NT2/D1 (cell line): ENCODE measurements around a stretch of chr12.

GRCh38 chr12:26122617-26122913, 2.3 kb downstream of the BHLHE41 start:
- RRBS, 2 experiments, result under 1 to 2% methylated on average over 19 of the region's 46 CpGs

- RRBS, 2 experiments, result no CpG with 5 or more reads among the region's 2 CpGs
Measured at GRCh38 chr12:26153789-26154175, 28.9 kb upstream of the BHLHE41 start.

- RRBS, 2 experiments, result no CpG with 5 or more reads among the region's 15 CpGs
Measured at GRCh38 chr12:26230559-26231158, 35.3 kb downstream of the SSPN start.

DNA sequence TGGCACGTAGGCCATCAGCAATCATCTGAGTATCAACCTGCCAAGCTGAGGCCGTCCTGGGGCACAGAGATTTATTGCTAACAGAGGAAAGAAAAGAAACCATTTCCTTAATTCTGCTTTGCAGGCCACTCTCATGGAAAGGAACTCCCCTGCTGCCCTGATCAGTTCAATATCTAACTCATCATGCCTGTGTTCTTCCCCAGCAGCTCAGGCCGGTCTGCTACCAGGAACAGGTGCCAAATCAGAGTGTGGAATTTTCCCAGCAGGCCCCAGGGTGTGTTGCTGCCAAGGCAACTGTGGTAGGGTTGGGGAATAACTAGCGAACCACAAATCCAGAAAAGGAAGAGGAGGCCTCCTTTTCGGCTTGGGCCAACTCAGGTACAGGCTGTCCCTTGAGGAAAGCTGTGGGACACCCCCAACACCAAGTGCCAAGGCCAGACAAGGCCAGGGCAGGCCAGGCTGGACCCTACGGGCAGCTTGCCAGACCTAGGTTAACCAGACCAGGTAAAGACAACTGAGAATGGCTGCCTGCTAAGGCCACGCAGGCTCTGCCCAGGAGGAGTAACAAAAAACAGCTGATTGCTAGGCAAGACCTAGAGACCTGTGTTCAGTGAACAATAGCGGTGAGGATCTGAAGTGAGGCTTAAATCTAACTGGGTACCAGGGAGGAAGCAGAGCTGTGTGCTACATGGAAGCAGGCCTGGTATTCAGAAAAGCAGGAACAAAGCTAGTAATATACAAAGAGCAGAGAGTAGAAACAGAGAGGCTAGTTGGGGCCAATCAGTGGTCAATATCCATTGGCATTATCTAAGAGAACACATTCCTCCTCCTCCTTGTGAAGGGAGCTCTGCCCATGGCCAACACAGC, 92.7 kb downstream of the SSPN start:
- RRBS, 2 experiments, result no CpG with 5 or more reads among the region's 8 CpGs

DNA sequence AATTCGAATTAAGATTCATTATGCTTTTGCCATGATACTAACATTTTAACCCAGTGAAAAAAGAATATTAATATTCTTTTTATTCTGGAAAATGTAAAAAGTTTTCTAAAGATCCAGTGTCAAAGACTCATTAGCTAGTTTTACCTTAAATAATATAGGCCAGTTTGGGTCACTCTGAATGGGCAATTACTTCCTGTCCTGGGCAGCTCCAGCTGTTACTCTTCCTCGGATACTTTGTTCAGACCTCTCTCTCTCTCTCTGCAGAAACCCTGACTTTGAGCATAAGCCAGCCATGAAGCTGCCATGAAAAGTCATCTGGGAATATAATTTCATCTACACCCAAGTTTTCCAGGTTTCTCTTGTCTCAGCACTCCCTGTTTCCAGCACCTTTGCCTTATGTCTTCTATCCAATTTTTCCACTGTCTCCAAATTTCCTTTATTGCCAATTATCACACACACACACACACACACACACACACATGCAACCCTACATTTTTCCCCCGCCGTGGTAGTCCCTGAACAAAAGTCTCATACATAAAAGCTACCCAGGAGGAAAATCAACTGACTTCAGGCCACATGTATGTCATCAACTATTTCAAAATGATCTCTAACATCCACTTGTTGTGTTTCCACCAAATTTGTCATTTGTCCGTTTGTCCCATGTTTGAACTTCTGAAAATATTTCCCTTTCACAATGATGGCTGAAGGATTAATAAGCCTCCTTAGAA, 318.1 kb downstream of the SSPN start:
- RRBS, 2 experiments, result no CpG with 5 or more reads among the region's 5 CpGs

DNA sequence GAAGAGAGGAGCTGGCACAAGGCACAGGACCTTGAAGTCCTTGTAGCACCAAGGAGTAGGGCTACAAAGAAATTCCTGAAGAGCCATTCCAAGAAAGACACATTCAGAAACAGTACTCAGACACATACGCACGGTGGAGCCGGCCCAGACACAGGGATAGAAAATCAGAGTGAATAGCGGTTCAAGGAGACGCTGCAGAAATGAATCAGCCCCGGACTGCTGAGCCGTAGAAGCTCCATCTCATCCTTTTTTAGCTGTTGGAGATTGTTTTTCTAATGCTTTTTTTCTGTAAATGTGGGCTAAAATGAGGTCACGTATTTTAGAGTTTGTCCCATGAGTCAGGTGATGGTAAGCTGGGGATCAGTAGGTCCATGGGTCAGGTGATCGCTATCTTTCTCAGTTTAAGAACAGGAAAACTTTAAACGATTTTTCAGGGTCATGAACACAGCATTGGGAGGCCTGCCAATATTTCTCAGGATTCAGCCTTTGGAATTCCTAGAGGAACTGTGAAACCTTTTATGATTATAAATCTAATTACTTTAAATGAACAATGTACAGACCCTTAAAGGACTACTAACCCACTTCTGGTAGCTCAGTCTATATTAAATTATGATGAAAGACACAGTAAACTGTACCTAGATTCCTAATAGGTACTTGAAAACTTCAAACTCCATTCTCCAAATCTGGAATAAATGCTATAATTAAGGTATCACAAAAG, 202.4 kb downstream of the ITPR2 start:
- RRBS, 2 experiments, result 80 to 88% methylated on average over 3 of the region's 10 CpGs

DNA sequence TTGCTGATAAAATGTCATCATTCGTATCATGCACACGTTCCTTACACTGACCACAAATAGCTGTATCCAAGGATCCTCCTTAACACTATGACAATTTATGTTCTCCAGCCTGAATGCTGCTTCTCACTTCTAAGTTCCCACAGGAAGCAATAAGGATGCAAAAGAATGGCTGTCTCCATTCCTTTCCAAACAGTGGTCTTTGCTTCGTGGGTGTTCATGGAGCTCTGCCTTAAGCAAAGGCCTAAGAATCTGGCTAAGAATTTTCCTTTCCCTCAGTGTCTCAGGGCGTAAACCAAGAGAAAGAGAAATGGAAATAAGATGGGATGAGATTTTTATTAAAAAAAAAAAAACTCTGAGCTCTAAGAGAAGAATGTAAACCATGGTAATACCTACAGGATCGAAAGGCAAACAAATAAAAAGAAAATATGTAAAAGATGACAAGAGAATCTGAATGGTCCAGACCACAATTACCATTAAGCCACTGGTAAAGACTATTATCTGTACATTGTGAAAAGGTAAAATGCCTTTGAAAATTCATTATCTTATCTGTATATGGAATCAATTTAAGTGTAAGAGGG, 200.1 kb downstream of the ITPR2 start:
- RRBS, 2 experiments, result no CpG with 5 or more reads among the region's 5 CpGs

DNA sequence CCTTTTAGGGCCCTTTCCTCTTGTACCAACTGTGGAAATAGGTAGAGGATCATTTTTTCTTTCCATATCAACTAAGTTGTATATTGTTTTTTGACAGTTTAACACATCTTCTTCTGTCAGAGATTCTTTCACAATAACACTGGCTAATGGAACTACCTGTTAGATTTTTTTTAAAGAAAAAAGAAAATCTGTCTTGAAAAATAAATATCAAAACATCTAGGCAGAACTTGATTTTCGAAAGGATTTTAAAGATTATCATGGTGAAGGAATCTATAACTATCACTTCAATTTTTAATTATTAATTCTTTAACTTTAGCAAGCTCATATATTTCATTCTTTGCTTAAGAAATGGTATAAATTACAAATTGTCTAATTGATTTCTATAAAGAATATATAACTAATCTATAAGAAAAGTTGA, 23.8 kb downstream of the INTS13 start:
- RRBS, 2 experiments, result no CpG with 5 or more reads among the region's 1 CpG

DNA sequence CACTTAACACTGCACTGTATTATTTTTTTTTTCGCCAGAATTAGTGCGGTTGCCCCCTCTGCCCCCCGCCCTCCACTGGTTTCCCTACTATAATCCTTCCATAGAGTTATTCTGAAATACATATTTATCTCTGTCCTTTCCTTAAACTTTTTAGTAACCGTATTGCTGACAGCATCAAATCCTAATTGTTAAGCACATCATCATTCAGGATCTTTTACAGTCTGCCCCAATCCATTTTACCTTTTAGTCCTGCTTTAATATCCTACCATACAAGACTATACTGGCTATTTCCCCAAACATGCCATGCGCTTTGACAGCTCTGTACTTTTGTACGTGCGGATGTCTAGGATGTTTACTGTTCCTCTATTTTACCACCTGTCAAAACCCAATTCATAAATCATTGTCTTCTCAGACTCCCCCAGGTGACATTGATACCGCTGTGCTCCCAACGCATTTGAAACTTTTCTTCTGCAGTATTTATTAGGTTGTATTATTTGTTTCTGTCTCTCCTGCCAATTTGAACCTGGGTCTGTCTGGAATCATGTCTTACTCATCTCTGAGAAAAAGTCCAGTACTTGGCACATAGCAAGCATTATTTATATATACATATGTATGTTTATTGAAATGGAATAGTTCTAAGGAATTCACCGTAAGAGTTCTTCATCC, 1.1 kb downstream of the FGFR1OP2 start:
- RRBS, 2 experiments, result no CpG with 5 or more reads among the region's 10 CpGs

- RRBS, 2 experiments, result no CpG with 5 or more reads among the region's 6 CpGs
Measured at GRCh38 chr12:27335027-27335903, 2.6 kb downstream of the BMAL2 start.

DNA sequence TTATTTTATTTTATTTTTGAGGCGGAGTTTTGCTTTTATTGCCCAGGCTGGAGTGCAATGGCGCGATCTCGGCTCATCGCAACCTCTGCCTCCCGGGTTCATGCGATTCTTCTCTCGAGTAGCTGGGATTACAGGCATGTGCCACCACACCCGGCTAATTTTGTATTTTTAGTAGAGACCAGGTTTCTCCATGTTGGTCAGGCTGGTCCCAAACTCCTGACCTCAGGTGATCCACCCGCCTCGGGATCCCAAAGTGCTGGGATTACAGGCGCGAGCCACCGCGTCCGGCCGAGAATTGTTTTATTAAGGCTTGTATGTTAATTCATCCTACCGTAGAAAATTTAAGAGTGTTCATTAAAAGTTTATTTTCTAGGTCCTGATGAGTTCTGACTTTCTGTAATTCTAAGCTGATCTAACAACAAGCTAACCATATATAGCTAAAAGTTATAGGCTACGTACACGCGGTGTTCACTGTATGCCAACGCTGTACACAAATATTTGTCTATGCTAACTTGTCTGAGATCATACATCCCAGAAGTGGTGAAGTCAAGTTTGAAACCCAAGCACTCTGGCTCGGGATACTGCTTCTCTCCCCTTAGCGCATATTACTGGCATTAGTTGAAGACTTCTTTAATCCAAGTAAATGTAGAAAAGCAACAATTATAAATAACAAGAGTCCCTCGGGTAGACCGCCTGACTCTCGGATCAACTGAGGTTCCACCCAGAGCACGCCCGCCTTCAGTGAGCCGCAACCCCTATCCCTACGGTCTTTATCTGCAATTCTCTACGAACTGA, 610 bp upstream of the MRPS35 start:
- RRBS, 2 experiments, result no CpG with 5 or more reads among the region's 32 CpGs

GRCh38 chr12:28191551-28192316, 1.5 kb downstream of the CCDC91 start:
- RRBS, 2 experiments, result no CpG with 5 or more reads among the region's 6 CpGs

- RRBS, 2 experiments, result no CpG with 5 or more reads among the region's 1 CpG
Measured at GRCh38 chr12:28306575-28307009, 116.3 kb downstream of the CCDC91 start.

- RRBS, 2 experiments, result no CpG with 5 or more reads among the region's 30 CpGs
Measured at GRCh38 chr12:28760136-28760694, 388.9 kb upstream of the FAR2 start.

DNA sequence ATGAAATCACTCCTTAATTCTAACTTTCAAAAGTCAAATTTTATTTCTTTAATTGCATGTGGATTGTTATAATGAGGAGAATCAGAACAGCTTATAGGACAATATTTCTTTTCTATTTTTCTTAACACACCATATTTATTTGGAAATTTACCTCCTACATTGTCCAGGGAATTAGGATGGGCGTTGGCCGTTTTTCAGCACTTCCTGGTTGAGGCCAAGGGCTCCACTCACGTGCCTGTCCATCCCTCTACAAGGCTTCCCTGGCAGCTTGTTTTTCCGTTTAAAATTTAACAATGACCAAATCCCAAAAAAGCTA, 1.1 kb upstream of the FAR2 start:
- RRBS, 2 experiments, result no CpG with 5 or more reads among the region's 4 CpGs

GRCh38 chr12:29158157-29158868, 9.2 kb downstream of the FAR2 start:
- RRBS, 2 experiments, result no CpG with 5 or more reads among the region's 3 CpGs

GRCh38 chr12:29574534-29574968, 77.1 kb upstream of the OVCH1 start:
- RRBS, 2 experiments, result no CpG with 5 or more reads among the region's 4 CpGs

DNA sequence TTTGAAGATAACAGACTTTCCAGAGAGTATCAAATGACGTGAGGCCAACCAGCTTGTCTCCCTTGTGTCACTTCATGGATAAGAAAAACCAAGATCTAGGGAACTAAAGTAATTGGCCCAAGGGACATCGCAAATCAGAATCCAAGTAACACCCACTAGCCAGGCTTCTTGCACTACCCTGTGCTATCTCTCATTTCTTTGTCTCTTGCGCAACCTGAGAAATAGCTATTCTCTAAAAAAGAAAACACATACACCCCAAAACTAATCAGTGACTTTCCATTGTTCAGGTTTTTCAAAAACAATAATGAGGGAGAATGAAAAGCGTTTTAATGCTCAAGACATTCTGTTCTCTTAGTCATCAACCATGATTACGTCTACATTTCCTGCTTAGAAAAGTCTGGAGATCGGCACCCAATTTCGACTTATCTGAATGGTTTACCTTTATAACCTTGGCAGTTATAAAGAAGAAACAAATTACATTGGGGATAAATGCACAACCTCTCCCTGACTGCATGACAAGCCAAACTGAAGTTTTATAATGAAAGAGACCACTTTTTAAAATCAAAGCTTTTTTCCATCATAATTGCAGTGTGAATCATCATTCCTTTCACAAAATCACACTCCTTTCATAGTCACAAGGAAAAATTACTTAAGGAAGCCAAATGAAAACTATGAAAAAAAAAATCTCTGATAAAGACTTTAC, 42.2 kb downstream of the TMTC1 start:
- RRBS, 2 experiments, result no CpG with 5 or more reads among the region's 7 CpGs

GRCh38 chr12:29743746-29744500, 39.8 kb downstream of the TMTC1 start:
- RRBS, 2 experiments, result no CpG with 5 or more reads among the region's 4 CpGs

DNA sequence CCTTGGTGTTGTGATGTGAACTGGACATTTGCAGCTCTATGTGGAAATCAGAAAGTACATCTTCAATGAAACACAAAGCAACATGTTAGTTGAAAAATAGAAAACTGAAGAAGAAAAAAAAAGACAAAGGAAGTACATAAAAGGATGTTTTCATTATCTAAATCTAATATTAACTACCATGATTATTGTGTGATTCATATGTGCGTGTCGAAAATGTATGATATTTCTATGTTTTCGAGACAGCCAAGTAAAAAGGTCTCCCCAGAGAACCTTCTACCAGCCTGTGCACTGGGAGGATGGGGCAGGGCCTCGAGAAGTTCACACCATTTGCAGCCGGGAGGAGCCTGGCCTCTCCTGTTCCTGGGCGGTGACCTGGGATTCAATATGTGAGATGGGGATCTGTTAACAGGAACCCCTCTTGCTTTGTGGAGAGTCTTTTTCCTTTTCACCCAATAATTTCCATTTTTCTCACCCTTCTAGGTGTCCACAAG, 189.3 kb downstream of the IPO8 start:
- RRBS, 2 experiments, result no CpG with 5 or more reads among the region's 6 CpGs